Endothelial cell of umbilical vein (primary cell): ENCODE measurements around the gene TIPIN.

DNA sequence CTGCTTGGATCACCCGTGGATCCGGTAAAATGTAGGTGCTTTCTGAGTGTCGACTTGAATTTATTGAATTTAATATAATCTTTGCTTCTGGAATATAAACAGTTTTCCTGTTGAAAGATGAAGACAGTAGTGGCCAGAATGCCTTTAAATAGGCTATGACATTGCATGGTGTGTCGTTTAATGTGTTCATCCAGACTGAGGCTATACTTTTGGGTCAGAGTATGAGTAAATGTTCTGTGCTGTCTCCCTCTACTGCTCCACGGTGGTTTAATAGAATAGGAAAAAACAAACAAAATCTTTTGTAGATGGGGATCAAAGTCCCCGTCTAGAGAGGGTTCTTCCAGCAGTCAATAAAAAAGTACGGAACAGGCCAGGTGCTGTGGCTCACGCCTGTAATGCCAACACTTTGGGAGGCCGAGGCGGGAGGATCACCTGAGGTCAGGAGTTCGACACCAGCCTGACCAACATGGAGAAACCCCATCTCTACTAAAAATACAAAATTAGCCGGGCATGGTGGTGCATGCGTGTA lies 1.8 kb downstream of the HACD3 start:
- PRO-cap: no peak
CAGE:
- cytosol, long polyA minus RNA: no peak
- cytosol, long polyA plus RNA: no peak
- long polyA plus RNA: no peak
- nucleus, long polyA minus RNA: no peak
- nucleus, long polyA plus RNA: no peak

DNA sequence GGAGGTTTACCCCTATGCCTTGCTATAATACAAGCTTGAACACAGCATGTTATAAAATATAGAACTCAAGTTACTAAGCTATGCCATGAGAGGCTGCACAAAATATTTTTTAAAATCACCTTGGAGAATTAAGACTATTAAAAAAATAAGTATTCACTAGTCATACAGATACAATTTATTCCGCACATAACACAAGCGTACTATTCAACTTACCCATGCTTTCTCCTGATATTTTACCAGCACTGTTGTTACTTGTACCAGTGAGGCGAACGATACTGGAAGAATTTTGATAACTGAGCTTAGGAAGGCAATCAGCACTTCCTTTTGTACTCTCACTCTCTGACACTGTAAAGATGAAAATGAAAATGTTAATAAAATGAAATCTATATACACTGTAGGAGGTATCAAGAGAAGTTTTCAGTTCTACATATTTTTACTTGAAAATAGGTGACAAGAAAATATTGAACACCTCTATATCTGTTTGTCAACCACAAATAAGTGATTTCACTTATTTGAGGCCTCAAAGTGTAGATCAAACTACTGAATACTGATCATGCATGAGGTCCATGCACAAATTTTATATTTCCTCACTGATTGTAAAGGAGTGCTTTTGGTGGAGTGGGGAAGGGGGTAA lies 74.5 kb downstream of the SLC24A1 start:
- PRO-cap: no peak
CAGE:
- cytosol, long polyA minus RNA: no peak
- cytosol, long polyA plus RNA: no peak
- long polyA plus RNA: no peak
- nucleus, long polyA minus RNA: no peak
- nucleus, long polyA plus RNA: no peak

- PRO-cap: no peak
CAGE:
- cytosol, long polyA minus RNA: no peak
- cytosol, long polyA plus RNA: no peak
- long polyA plus RNA: no peak
- nucleus, long polyA minus RNA: no peak
- nucleus, long polyA plus RNA: no peak
Measured at GRCh38 chr15:65828522-65829130, 36.5 kb upstream of the DENND4A start.

DNA sequence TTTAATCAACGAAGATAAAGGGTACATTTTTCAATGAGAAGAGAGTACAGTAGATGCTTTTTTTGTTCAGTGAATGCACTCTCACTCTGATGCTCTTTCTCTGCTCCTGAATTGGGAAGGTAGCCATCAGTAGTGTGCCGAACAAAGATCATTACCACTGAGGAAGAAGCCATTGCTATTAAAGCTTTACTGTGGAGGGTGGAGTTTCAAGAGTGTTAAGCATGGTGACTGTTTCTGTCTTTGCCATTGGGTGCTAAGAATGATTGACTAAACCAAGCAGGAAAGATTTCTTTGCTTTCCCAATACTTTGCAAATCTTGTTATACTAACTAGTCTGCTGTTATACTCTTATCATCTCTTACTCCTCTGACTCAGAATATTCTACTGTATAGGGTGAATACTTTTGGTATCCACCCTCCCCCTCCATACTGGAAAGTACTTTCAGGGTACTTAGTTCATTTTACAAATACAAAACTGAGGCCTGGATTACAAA lies 1.6 kb downstream of the RAB11A start:
- PRO-cap: bidirectional peak, plus-strand start at position 243 of the sequence, minus-strand start at position 153 of the sequence
CAGE:
- cytosol, long polyA minus RNA: no peak
- cytosol, long polyA plus RNA: no peak
- long polyA plus RNA: no peak
- nucleus, long polyA minus RNA: no peak
- nucleus, long polyA plus RNA: no peak

GRCh38 chr15:66356519-66357365 lies at the start of gene TIPIN:
TSS of gene TIPIN (minus strand) at chr15:66356685.
- PRO-cap: bidirectional peak, plus-strand start at chr15:66356833, minus-strand start at chr15:66356652; unidirectional peak, minus-strand start at chr15:66357051
CAGE:
- cytosol, long polyA minus RNA: no peak
- cytosol, long polyA plus RNA: no peak
- long polyA plus RNA: start-site peak on the minus strand at chr15:66356654-66356707, 397 and 379 reads in 2 replicates
- nucleus, long polyA minus RNA: start-site peak on the minus strand at chr15:66356652-66356661, 46 reads
- nucleus, long polyA plus RNA: no peak

DNA sequence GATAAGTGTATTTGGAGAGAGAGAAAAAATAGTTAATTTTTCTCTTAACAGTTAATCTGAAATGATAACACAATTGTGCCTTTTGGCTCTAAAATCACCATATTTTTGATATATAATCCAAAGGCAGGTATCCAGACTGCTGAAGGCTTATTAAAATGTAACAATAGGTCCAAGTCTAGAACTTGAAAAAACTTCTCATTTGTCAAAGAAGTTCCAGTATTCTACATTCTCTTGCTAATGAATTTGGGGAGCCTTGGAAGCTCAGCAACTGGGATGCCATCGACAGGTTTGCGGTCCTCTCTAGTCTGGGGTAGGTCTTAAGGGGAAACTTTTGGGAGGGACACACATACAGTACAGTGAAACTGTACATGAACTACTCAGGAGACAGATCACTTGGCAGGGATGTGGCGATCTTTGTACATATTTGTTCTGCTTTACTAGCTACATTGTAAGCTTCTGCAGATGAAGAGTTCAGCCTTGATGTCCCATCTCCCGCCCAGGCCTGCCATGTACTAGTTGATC lies 23.8 kb downstream of the MAP2K1 start:
- PRO-cap: no peak
CAGE:
- cytosol, long polyA minus RNA: no peak
- cytosol, long polyA plus RNA: no peak
- long polyA plus RNA: no peak
- nucleus, long polyA minus RNA: no peak
- nucleus, long polyA plus RNA: no peak

GRCh38 chr15:66436602-66437165 lies 50.0 kb downstream of the MAP2K1 start:
- PRO-cap: no peak
CAGE:
- cytosol, long polyA minus RNA: no peak
- cytosol, long polyA plus RNA: no peak
- long polyA plus RNA: no peak
- nucleus, long polyA minus RNA: no peak
- nucleus, long polyA plus RNA: no peak

GRCh38 chr15:66617209-66618068 lies 51.6 kb upstream of the LCTL start:
- PRO-cap: bidirectional peak, plus-strand start at chr15:66617556, minus-strand start at chr15:66617497; bidirectional peak, plus-strand start at chr15:66617841, minus-strand start at chr15:66617789
CAGE:
- cytosol, long polyA minus RNA: no peak
- cytosol, long polyA plus RNA: no peak
- long polyA plus RNA: no peak
- nucleus, long polyA minus RNA: start-site peak on the plus strand at chr15:66617838-66617911, 24 reads
- nucleus, long polyA plus RNA: no peak

GRCh38 chr15:66644331-66644942 lies 57.6 kb upstream of the SMAD6 start:
- PRO-cap: bidirectional peak, plus-strand start at chr15:66644582, minus-strand start at chr15:66644591; bidirectional peak, plus-strand start at chr15:66645084, minus-strand start at chr15:66644935
CAGE:
- cytosol, long polyA minus RNA: no peak
- cytosol, long polyA plus RNA: no peak
- long polyA plus RNA: no peak
- nucleus, long polyA minus RNA: no peak
- nucleus, long polyA plus RNA: no peak

GRCh38 chr15:66700552-66701127 lies 1.4 kb upstream of the SMAD6 start:
- PRO-cap: bidirectional peak, plus-strand start at chr15:66701254, minus-strand start at chr15:66701005
CAGE:
- cytosol, long polyA minus RNA: no peak
- cytosol, long polyA plus RNA: no peak
- long polyA plus RNA: no peak
- nucleus, long polyA minus RNA: no peak
- nucleus, long polyA plus RNA: no peak

DNA sequence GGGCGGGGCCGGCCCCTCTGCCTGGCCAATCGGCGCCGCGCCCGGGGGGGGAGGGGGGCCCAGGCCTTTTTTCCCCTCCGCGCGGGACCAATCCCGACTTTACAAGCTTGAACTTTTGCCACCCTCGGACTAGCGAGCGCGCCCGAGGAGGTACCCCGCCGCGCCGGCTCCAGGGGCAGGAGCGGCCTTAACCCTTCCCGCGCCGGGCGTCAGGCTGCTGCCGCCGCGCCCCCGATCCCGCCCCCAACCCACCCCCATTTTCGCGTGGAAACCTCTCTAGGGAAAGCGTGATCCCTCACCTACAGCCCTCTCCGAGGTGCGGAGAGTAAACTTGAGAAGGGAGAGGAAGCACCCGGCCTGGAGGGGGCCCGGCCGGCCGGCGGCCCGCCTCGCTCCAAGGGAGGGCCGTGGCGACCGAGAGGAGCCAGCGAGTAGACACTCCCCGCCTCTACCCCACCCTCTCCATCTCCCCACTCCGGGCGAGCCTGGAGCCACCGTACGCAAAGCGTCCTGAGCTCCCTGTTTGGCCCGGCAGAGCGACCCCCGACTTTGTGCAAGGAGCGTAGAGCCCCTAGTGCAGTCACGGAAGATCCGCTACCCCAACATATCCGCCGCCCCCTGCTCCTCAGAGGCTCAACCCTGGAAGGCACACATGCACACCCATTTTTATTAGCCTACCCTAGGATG lies 765 bp upstream of the SMAD6 start:
- PRO-cap: bidirectional peak, plus-strand start at position 127 of the sequence, minus-strand start outside the sequence; unidirectional peak, minus-strand start at position 576 of the sequence
CAGE:
- cytosol, long polyA minus RNA: no peak
- cytosol, long polyA plus RNA: no peak
- long polyA plus RNA: no peak
- nucleus, long polyA minus RNA: no peak
- nucleus, long polyA plus RNA: no peak

- PRO-cap: no peak
CAGE:
- cytosol, long polyA minus RNA: no peak
- cytosol, long polyA plus RNA: no peak
- long polyA plus RNA: no peak
- nucleus, long polyA minus RNA: no peak
- nucleus, long polyA plus RNA: no peak
Measured at GRCh38 chr15:66850548-66850895, 148.5 kb downstream of the SMAD6 start.

DNA sequence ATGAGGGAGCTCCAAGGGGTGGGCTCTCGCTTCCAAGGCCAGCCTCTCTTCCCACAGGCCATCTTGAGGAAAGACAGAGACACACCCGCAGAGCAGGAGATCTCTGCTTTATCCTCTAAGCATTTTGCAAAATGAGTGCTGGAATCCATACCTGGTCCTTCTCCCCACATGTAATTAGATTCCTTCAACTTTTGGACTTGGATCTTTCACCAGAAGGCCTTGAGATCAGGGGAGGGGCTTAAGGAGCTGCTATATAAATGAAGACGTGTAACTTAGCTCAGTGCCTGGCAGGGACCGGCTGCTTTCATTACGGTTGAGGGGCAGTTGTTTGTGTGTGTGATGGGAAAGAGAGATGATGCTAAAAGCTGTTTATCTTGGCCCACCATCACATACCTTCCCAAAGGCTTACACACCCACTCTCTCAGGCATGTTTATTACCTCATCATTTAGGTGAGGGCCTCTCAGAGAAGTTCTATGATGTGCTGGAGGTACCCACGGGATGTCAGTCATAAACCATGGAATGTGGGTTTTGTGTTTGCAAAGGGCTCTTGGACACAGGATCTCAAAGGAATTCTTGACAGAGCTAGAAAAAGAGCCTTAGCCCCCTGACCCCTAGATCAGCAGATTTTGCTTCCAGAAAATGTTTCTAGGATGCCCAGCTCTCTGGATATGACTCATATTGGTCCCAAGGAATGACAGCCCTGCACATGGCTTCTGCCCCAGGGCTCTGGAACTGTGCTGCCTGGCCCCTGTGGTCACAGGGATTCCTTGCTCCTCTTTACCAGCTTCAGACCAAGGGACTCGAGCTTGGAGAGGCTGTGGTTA lies 16.0 kb upstream of the SMAD3 start:
- PRO-cap: bidirectional peak, plus-strand start at position 280 of the sequence, minus-strand start at position 279 of the sequence
CAGE:
- cytosol, long polyA minus RNA: no peak
- cytosol, long polyA plus RNA: no peak
- long polyA plus RNA: no peak
- nucleus, long polyA minus RNA: no peak
- nucleus, long polyA plus RNA: no peak

GRCh38 chr15:67080358-67081687 lies 15.4 kb downstream of the SMAD3 start:
- PRO-cap: no peak
CAGE:
- cytosol, long polyA minus RNA: no peak
- cytosol, long polyA plus RNA: no peak
- long polyA plus RNA: no peak
- nucleus, long polyA minus RNA: no peak
- nucleus, long polyA plus RNA: no peak

GRCh38 chr15:67171148-67171937 lies 83.1 kb downstream of the AAGAB start:
- PRO-cap: no peak
CAGE:
- cytosol, long polyA minus RNA: no peak
- cytosol, long polyA plus RNA: no peak
- long polyA plus RNA: no peak
- nucleus, long polyA minus RNA: no peak
- nucleus, long polyA plus RNA: no peak

GRCh38 chr15:67465020-67465767 lies 55.7 kb upstream of the C15orf61 start:
- PRO-cap: no peak
CAGE:
- cytosol, long polyA minus RNA: no peak
- cytosol, long polyA plus RNA: no peak
- long polyA plus RNA: no peak
- nucleus, long polyA minus RNA: no peak
- nucleus, long polyA plus RNA: no peak

DNA sequence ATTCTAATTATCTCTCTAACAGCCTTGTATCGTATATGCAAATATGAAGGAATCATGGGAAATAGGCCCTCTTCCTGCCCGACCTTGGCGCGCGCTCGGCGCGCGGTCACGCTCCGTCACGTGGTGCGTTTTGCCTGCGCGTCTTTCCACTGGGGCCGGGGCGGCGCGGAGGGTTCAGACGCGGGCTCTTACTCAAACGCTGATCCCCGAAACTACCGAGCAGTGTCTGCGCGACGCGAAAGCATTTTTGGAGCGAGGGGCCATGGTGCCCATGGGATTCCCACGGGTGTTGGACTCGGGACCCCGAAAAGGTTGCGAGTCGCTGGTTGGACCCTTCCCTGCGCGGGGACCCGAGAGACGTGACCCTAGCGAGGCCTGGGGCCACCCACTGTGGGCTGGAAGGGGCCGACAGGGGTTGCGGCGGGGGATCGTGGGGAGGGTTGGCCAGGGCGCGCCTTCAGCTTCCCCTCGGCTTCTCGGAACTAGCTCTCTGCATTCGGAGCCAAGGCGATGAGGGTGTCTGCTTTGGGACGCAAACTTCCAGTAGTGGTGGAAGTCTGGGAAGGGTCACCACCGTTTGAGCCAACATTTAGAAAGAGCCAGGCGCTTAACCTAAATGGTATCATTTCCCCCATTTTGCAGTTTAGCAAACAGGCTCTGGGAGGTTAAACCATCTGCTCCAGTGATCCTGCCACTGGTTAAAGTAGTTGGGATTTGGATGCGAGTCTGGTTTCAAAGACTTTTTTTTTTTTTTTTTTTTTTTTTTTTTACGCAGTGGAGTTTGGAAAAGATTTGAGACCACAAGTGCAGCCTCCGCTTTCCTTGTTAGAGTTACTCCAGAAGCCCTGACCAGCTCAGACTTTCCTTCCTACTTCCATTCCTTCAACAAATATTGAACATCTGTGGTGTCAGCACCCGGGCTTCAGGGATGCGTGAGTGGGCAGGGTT lies 15.2 kb downstream of the SKOR1 start:
- PRO-cap: unidirectional peak, plus-strand start at position 163 of the sequence; bidirectional peak, plus-strand start at position 543 of the sequence, minus-strand start at position 484 of the sequence
CAGE:
- cytosol, long polyA minus RNA: no peak
- cytosol, long polyA plus RNA: no peak
- long polyA plus RNA: no peak
- nucleus, long polyA minus RNA: no peak
- nucleus, long polyA plus RNA: no peak

GRCh38 chr15:67863274-67864156 lies 38.2 kb downstream of the SKOR1 start:
- PRO-cap: no peak
CAGE:
- cytosol, long polyA minus RNA: no peak
- cytosol, long polyA plus RNA: no peak
- long polyA plus RNA: no peak
- nucleus, long polyA minus RNA: no peak
- nucleus, long polyA plus RNA: no peak

DNA sequence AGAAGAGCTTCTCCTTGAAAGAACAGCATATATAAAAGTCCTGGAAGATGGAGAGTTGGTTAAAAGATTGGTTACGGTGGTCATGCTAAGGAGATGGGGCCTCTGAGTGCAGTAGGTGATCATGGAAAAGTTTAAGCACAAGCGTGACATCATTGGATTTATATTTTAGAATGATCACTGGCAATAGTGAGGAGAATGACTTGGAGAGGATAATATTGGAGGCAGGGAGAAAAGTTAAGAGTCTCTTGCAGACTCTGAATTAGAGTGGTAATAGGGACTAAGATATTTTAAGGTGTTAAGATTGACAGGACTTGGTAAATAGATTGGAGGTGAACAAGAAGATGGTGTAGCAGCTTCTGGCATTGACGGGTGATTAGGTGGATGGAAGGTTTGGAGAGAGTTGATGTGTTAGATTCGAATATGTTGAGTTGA lies 19.6 kb downstream of the PIAS1 start:
- PRO-cap: no peak
CAGE:
- cytosol, long polyA minus RNA: no peak
- cytosol, long polyA plus RNA: no peak
- long polyA plus RNA: no peak
- nucleus, long polyA minus RNA: no peak
- nucleus, long polyA plus RNA: no peak

DNA sequence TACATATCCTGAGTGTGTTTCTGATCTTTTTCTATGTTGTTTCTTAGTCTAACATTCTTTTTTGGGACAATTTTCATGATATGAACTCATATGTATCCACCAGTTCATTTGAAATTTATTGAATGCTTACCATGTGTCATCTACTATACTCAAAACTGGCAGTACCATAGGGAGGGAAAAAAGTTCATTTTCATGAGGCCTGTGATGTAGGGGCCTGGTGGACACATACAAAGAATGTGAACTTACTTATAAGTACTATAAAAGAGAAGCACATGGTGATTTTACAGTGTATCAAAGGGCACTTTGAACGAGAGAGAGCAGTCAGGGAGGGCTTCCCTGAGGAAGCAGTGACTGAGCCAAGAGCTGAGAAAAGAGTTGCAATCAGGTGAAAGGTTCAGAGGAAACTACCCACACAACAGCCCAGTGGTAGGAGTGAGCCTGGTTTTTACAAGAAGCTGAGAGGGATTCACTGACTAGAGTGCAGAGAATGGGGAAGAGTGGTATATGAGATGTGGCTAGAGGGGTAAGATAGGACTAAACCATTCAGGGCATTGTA lies 57.2 kb downstream of the CALML4 start:
- PRO-cap: no peak
CAGE:
- cytosol, long polyA minus RNA: no peak
- cytosol, long polyA plus RNA: no peak
- long polyA plus RNA: no peak
- nucleus, long polyA minus RNA: no peak
- nucleus, long polyA plus RNA: no peak